Rectum (tissue), 1 donor: ENCODE data around the genes TANC1, WDSUB1 and ITGB6.

DNA sequence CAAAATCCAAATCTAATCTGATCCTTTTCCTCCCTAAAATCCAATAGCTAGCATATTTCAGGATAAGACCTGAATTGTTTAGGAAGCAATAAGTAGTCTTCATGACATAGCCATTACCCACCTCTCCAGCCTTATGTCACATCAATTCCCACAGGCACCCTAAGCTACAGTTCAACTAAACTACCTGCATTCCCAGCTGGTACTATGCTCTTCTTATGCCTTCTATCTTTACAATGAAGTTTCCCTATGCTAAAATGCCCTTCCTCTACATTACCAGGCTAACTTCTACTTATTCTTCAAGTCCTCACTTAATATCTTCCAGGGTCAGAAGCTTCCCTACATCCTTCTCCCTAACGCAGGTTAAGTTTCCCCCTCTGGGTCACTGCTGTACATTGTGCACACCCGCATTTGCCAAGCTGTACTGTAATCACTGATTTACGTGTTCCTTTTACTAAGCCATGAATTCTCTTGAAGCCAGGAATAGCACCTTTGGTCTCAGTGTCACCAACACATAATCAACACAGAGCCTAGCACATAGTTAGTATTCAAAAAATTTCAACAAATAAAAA is 22.4 kb downstream of the ACVR1 start:
- PRO-cap = no peak

GRCh38 chr2:157874583-157875331 is 1.4 kb downstream of the ACVR1 start:
- PRO-cap = no peak

GRCh38 chr2:157967264-157967734 is 91.2 kb upstream of the ACVR1 start:
- PRO-cap = no peak

GRCh38 chr2:158063249-158063572 is 38.5 kb upstream of the UPP2 start:
- PRO-cap = unidirectional peak, plus-strand start at chr2:158063456

DNA sequence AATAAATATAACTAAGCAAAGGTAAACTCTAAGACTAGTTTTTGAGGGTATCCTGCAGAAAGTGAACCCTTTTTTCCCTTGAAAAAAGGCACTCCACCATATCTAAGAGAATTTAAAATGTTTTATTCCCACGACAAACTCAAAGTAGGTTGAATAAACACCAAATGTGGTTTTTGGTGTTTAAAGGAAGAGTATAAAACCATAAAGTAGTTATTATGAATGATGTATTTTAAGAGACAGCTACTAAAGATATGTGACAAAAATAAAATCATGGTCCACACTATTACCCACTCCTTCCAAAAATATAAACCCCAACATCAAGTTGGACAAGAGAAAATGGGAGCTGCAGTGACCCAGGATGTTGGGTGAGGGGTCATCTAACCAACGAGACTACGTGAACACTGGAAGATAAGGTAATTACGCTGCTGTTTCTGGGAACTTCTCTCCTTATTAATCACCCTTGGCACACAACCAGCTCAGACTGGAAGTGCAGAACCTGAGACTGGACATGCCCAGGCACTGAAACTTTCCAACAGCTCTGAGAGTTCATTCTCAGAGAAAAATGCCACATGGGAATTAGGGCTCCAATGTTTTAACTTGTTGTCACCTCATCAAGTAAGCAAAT is 135.4 kb downstream of the CCDC148 start:
- PRO-cap = no peak

GRCh38 chr2:158599678-158600553 is 143.2 kb downstream of the PKP4 start:
- PRO-cap = unidirectional peak, plus-strand start at chr2:158600362

DNA sequence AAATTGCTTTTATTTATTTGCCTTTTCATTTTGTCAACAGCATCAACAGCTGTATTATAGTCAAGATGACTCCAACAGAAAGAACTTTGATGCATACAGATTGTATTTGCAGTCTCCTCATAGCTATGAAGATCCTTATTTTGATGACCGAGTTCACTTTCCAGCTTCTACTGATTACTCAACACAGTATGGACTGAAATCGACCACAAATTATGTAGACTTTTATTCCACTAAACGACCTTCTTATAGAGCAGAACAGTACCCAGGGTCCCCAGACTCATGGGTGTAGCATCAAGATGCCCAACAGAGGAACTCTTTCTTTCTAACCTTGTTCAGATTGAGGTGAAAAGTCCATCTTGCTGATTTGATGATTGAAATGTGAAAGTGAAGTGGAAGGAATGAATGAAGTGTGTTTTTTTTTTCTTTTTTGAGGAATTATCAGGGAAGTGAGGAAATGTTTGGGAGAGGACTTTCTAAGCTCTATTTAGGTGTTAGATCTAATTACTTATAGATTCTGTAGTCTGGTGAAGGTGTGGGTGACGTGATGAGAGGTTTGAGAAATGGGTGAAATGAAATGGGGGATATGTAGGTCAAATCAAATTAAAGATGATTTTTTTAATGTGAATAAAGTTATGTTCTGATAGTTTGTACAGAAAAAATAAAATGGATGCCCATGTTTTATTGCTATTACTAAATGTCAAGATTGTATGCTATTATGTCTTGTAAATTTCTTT is 114.6 kb upstream of the DAPL1 start:
- PRO-cap = no peak

DNA sequence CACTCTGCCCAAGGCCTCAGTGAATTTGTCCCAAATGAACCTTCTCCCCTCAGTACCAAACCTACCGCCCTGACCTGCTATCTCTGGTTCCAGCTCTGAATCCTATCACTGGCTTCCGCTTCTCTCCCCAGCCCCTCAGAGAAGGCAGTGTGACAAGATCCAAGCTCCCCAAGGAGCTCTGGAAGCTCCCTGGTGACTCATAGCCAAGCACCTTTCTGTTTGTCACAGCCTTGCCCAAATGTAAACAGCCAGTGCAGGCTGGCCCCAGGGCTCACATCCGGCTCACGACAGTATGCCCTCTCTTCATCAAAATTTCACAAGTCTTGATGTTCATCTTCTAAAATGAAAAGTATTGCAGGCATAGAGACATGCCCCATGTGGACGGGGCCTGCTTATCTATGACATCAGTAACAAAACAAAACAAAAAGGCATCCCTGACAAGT is 71.2 kb upstream of the DAPL1 start:
- PRO-cap = no peak

- PRO-cap = no peak
Measured at GRCh38 chr2:158745046-158746016, 49.8 kb upstream of the DAPL1 start.

DNA sequence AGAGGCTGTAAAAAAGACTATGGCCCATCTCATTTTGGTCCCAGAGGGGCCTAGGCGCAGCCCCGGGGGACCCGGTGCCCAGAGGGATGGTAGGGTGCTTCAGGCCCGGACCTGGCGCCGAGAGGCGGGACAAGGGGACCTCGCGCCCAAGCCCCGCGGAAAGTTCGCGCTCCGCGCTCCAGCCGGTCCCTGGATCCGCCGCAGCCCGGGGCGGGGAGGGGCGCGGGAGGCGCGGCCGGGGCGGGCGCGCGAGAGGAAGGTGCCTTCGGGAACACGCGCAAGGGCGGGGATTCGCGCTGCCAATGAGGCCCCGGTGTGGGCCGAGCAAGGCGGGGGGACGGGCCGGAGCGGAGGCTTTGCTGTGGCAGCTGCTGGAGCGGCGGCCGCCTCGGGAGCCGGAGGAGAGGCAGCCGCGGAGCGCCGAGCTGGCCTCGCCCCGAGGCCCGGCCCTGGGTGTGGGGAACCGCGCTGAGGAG is at the start of gene TANC1:
TSS of gene TANC1 (plus strand) at position 353 of the 476 bp plus-strand sequence.
- PRO-cap = bidirectional peak, plus-strand start at position 359 of the sequence, minus-strand start at position 191 of the sequence

- PRO-cap = no peak
Measured at GRCh38 chr2:159090325-159090875, 122.0 kb downstream of the TANC1 start.

DNA sequence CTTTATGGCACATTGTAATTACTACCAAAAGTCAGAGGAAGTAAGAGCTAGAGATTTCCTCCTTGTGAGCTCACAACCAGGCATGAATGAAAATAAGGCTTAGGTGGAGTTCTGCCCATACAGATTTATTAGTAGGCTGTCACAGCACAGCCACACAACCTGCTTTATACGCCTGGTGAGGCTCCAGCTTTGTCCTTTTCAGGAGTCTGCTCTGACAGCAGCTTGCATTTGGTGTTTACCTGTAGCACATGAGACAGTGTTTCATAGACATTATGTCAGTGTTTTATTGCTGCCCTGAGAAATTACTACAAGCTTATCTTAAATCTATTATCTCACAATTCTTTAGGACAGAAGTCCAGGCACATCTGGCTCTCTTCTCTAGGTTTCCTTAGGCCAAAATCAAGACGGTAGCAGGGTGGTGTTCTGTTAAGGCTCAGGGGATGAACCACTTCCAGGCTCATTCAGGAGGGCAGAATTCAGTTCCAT is 156.7 kb downstream of the TANC1 start:
- PRO-cap = bidirectional peak, plus-strand start at position 192 of the sequence, minus-strand start at position 88 of the sequence

GRCh38 chr2:159167391-159167931 is 119.0 kb downstream of the WDSUB1 start:
- PRO-cap = no peak

GRCh38 chr2:159225788-159226002 is 60.8 kb downstream of the WDSUB1 start:
- PRO-cap = no peak

DNA sequence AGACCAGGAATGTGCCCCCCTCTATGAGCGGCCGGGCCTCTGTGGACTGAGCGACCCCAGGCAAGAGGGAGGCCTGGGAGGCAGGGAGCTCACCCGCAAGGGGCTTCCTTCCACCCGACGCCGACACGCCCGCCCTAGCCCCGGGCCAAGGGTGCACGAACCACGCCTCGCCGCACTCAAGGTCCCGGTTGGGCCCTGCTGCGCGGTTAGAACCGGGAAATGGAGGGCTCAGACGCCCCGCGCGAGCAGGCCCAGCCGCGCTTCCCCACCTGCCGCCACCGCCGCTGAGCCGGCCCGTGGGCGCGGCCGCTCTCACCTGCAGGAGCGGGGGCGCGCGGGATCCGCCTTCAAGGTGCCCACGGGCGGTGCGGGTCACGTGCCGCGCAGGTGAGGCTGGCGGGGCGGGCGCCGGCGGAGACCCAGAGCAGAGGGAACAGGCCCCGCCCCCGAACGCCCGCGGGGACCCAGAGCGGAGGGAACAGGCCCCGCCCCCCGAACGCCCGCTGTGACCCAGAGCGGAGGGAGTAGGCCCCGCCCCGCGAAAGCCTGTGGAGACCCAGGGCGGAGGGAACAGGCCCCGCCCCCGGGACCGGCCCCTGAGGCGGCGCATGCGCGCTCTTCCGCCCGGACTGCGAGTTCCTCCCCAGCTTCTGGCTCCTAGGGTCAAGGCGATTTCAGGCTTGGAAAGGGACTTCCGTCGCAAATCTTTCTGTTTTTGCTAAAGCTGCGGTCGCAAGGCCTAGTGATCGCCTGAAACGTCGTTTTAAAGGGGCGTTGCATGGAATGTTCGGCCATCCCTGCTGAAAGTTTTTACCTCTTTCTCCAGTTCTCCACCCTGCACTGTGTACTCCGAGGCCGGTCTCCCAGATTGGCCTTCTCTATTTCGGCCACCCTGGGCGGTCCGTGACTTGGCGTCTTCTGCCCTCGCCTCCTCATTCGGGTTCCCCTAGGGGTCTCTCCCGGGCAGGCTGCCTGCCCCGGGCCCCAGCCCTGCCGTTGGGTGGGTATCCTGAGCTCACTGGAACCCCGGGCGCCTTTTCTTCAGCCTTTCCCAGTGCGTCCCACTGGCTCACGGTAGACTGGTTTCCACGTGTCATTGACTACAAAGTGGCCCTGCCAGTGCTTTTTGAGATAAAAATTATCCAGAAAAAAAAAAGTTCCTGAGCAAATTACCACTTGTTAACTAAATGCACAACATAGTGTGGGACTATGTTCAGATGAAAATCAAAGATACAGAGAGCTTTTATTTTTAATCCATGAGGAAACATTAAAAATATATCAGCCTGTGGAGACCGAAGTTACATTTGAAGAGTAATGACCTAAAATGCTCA is at the start of gene WDSUB1:
TSS of gene WDSUB1 (minus strand) at position 437 of the 1,331 bp plus-strand sequence.
- PRO-cap = bidirectional peak, plus-strand start at position 666 of the sequence, minus-strand start at position 286 of the sequence; unidirectional peak, minus-strand start at position 1,076 of the sequence

DNA sequence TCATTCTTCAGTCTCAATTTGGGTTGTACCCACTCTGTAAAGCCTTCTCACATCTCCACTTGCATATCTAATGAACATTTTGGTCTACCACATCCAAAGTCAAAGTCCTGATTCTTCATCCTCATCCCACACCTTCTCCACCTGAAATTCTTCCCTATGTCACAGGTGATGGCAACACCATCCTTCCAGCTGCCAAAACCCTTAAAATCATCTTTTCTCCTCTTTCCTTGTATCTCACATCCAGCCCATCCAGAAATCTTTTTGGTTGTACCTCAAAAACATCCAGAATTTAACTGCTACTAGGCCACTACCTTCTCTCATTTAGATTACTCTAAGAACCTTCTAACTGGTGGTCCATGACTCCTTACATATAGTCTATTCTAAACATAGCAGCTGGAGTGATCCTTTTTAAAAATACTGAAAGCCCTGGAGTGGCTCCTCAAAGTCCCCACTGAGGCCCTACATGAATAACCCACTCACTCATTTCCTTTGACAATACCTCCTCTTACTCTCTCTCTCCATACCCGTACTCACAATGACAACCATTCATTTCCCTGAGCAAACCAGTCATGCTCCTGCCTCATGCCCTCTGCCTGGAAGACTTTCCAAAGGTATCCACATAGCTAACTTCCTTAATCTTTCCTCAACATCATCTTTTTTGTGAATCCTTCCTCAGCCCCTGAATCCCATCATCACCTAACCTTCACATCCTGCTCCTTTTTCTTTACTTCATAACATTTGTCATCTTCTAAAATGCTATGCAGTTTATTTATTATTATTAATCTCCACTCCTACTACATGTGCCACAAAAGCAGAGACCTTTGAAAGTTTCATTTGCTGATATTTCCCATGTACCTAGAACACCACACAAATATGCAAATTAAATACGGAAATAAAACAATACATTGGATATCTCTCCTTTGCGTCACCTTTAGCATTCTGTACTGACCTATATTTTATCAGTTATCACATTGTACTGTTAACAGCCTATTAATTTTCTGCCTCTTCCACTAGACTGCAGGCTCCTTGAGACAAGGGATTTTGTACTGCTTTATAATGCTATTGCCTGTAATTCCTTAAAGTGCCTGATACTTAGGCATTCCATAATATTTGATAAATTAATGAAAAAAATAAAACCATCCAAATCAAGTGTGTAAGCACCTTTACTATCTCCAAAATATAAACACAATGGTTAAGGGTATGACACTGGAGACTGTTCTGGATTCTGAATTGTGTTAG is 102.5 kb downstream of the BAZ2B start:
- PRO-cap = no peak

DNA sequence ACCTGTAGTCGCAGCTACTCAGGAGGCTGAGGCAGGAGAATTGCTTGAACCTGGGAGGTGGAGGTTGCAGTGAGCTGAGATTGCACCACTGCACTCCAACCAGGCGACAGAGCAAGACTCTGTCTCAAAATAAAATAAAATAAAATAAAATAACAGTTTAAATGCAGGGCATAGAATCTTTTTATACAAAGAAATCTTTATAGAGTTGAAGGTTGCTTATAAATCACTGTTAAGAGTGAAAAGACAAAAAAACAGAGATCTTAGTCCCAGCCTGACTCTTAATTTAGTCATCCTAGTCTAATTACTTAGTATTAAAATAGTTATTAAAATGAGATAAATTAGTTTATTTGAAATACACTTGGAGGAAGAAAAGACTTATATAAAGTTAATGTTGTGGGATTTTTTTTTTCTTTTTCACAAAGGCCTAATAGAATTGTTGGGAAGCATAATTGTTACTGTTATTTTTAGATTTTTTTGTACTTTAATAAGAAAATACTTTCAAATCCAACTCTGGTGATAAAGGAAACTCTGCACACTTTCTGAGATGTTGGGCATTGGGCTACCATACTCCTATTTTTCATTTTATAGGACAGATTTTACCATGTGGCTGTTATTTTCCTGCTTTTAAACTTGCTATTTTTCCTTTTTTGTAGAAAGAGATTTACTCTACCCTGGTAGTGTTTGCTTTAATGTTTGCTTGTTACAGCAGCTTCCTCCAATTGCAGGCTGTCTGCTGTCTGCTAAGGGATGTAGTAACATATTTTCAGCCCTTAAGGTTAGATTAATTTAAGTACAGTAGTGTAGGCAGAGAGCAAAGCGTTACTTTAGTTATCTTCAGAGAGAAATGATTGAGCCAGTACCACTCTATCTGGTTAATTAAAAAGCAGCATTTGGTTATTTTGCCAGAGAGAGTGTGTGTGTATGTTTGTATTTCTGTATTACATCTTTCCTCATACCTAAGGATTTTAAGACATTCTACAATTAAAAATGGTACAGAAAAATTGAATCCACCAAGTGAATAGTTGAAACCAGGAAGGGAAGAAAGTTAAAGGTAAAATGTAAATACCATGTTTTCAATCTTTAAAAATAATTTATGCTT is 38.4 kb downstream of the MARCHF7 start:
- PRO-cap = no peak

- PRO-cap = no peak
Measured at GRCh38 chr2:159767302-159768278, 30.4 kb downstream of the CD302 start.

DNA sequence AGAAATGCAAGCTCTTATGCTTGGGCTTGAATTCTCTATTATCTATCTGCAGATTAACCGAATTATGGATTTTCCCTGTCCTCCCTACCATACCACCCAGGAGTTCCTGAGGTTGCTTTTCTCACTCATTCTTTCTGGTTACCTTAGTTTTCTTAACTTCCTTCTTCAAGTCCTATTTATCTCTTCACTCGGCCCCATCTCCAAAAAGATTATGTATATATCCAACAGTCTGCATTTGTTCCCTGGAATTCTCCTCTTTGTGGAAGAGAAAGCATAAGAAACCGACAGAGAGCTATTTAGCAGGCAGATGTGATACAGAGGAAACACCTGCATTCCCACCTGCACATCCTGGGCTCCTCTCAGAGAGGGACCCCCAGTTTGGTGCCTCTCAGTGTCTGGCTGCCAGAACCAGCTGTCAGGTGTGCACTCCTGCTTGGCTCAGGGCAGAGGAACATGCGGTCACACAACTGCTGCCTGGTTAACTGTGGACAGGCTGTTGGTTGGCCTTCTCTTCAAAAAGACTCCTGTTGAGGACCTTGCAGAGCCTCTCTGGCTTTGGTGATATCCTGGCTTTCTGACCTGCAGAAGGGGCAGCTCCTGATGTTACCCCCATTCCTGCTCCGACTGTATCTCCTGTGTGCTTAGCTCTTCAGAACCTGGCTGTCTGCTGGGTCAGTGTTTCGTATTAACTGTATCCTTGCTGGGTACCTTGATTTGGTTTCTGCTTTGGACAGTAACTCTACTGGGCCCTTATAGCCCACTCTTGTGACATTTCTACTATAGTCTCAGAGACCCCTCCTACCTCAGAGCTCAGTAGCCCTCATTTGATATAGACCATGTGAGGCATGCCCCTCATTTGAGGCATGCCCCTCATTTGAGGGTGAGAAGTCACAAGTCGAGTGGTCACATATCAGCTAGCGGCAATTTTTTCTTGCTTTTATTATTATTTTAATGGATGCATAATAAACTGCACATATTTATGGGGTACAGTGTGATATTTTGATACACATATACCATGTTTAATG is 54.5 kb downstream of the ITGB6 start:
- PRO-cap = no peak

DNA sequence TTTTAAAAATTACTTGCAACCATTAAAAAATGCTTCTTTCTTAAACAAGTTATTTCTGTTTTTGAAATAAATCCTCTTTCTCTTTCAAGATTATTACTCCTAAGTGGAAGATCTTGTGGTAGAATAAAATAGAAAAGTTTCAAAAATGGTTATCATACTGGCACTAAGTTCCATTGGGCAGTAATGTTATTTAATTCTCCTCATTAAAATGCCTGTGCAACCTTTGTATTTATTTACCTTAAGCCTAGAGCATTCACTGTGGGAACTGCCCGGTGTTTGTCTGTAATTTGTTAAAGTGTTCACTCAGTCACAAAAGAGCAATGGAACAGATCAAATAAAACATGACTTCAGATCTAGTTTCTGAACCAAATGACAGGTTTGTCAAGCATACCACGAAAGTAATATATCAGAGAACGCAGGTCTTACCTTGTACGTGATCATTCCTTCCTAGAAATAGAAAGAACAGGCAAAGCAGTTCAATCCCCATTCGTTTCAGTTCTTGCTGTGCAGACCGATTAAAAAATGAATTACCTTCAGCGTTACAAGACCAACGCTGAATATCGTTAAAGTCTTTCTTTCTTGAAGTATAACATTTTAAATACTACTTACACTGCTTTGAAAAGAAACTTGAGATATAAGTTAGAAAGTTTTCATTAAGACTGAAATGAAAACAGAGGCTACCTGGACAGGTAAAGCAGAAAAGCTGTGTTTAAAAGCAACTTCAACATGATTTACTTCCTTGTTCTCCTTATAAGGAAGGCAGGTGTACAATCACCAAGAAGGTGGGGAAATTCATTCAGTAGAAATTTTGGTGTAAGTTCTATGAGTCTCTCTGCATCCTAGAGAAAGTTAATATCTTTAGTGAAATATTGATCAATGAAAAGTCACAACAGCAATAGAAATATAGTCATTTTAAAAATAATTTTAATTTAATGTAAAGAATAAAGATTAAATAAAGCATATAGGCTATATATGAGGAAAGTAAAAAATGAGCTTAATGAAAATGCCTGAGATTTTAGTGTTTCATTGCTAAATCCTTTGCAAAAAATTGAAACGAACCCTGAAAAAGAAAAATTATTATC is at the start of gene ITGB6:
TSS of gene ITGB6 (minus strand) at position 696 of the 1,082 bp plus-strand sequence.
- PRO-cap = unidirectional peak, plus-strand start at position 247 of the sequence; unidirectional peak, plus-strand start at position 306 of the sequence